Keratinocyte (primary cell): ENCODE measurements around a stretch of chr3.

CAGE:
- cytosol, long polyA minus RNA = no peak
- cytosol, long polyA plus RNA = no peak
- long polyA plus RNA = no peak
- nucleus, long polyA minus RNA = no peak
- nucleus, long polyA plus RNA = no peak
Measured at GRCh38 chr3:170227008-170227764, 5.0 kb downstream of the PRKCI start.

DNA sequence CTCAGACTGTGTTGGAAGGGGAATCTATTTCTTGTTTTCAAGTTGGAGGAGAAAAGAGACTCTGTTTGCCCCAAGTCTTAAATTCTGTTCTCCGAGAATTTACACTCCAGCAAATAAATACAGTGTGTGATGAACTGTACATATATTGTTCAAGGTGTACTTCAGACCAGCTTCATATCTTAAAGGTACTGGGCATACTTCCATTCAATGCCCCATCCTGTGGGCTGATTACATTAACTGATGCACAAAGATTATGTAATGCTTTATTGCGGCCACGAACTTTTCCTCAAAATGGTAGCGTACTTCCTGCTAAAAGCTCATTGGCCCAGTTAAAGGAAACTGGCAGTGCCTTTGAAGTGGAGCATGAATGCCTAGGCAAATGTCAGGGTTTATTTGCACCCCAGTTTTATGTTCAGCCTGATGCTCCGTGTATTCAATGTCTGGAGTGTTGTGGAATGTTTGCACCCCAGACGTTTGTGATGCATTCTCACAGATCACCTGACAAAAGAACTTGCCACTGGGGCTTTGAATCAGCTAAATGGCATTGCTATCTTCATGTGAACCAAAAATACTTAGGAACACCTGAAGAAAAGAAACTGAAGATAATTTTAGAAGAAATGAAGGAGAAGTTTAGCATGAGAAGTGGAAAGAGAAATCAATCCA, 3.4 kb downstream of the SKIL start:
CAGE:
- cytosol, long polyA minus RNA = no peak
- cytosol, long polyA plus RNA = no peak
- long polyA plus RNA = no peak
- nucleus, long polyA minus RNA = no peak
- nucleus, long polyA plus RNA = no peak

GRCh38 chr3:170978430-170978804, 48.1 kb downstream of the SLC2A2 start:
CAGE:
- cytosol, long polyA minus RNA = no peak
- cytosol, long polyA plus RNA = no peak
- long polyA plus RNA = no peak
- nucleus, long polyA minus RNA = no peak
- nucleus, long polyA plus RNA = no peak

DNA sequence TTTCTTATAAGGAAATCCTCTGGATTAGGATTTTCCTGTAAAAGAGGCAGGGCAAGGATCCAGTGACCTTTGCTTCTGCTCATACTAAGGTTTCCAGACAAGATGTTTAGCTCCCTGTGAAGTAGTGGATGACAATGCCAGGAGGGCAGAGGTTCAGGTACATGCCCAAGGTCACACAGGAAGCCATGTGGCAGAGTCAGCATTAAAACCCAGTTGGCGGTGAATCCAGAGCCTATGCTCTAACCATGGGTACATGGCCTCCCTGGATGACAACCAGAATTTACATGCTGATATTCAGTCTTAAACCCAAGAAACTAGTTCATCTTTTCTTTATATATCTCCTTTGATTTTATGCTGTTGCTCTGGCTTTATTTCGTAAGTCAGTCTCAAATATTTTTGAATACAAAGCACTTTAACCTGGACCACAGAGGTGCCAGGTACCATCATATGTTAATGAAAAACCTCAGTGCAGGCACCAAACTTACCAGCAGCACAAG, 27.9 kb downstream of the SLC2A2 start:
CAGE:
- cytosol, long polyA minus RNA = no peak
- cytosol, long polyA plus RNA = no peak
- long polyA plus RNA = no peak
- nucleus, long polyA minus RNA = no peak
- nucleus, long polyA plus RNA = no peak

CAGE:
- cytosol, long polyA minus RNA = start-site peak on the minus strand at chr3:171101501-171101585, 12 reads
- cytosol, long polyA plus RNA = no peak
- long polyA plus RNA = no peak
- nucleus, long polyA minus RNA = no peak
- nucleus, long polyA plus RNA = no peak
Measured at GRCh38 chr3:171101422-171101983, 75.0 kb upstream of the SLC2A2 start.

GRCh38 chr3:171768851-171769783, 41.2 kb downstream of the PLD1 start:
CAGE:
- cytosol, long polyA minus RNA = no peak
- cytosol, long polyA plus RNA = no peak
- long polyA plus RNA = no peak
- nucleus, long polyA minus RNA = no peak
- nucleus, long polyA plus RNA = no peak

CAGE:
- cytosol, long polyA minus RNA = no peak
- cytosol, long polyA plus RNA = no peak
- long polyA plus RNA = no peak
- nucleus, long polyA minus RNA = no peak
- nucleus, long polyA plus RNA = no peak
Measured at GRCh38 chr3:171792387-171793129, 17.7 kb downstream of the PLD1 start.

GRCh38 chr3:171825210-171825874, 15.1 kb upstream of the PLD1 start:
CAGE:
- cytosol, long polyA minus RNA = no peak
- cytosol, long polyA plus RNA = no peak
- long polyA plus RNA = no peak
- nucleus, long polyA minus RNA = no peak
- nucleus, long polyA plus RNA = no peak

DNA sequence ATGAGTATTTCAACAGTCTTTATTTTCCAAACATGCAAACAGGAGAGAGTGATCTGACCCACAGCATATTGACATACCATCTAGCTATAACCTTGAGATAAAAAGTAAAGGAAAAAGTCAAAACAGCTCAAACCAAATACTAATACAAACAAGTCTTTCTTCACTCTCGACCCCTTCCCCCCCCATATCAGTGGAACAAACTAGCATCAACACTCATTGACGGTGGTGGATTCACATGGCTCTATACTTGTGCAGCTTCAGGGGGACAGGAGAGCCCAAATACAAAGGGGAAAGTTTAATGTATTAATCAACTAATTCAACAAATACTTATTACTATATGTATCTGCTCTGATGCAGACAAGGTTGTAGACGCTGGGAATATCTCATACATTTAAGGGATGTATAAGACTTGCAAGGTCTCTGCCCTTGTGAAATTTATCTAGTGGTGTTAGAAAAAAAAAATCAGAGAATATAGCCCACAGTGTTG, 1.8 kb upstream of the TMEM212 start:
CAGE:
- cytosol, long polyA minus RNA = no peak
- cytosol, long polyA plus RNA = no peak
- long polyA plus RNA = no peak
- nucleus, long polyA minus RNA = no peak
- nucleus, long polyA plus RNA = no peak

DNA sequence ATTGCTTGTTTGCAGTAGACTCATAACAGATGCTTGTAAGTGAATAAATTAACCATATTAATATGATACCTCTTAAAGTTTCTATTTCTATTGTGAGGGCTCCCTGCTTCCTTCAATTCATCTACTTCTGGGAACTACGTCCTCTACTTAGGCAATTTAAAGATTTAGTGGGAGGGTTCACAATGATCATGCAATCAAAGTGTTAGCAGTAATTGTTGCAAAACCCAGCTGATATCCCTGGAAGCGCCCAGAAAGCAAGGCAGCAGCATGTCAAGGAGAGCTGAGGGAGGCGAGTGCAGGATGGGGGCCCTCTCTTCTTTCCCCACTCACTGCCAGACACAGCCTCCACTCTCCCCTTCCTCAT, 6.4 kb downstream of the TMEM212 start:
CAGE:
- cytosol, long polyA minus RNA = no peak
- cytosol, long polyA plus RNA = no peak
- long polyA plus RNA = no peak
- nucleus, long polyA minus RNA = no peak
- nucleus, long polyA plus RNA = no peak

GRCh38 chr3:171959423-171960310, 79.7 kb upstream of the FNDC3B start:
CAGE:
- cytosol, long polyA minus RNA = no peak
- cytosol, long polyA plus RNA = no peak
- long polyA plus RNA = no peak
- nucleus, long polyA minus RNA = no peak
- nucleus, long polyA plus RNA = no peak

DNA sequence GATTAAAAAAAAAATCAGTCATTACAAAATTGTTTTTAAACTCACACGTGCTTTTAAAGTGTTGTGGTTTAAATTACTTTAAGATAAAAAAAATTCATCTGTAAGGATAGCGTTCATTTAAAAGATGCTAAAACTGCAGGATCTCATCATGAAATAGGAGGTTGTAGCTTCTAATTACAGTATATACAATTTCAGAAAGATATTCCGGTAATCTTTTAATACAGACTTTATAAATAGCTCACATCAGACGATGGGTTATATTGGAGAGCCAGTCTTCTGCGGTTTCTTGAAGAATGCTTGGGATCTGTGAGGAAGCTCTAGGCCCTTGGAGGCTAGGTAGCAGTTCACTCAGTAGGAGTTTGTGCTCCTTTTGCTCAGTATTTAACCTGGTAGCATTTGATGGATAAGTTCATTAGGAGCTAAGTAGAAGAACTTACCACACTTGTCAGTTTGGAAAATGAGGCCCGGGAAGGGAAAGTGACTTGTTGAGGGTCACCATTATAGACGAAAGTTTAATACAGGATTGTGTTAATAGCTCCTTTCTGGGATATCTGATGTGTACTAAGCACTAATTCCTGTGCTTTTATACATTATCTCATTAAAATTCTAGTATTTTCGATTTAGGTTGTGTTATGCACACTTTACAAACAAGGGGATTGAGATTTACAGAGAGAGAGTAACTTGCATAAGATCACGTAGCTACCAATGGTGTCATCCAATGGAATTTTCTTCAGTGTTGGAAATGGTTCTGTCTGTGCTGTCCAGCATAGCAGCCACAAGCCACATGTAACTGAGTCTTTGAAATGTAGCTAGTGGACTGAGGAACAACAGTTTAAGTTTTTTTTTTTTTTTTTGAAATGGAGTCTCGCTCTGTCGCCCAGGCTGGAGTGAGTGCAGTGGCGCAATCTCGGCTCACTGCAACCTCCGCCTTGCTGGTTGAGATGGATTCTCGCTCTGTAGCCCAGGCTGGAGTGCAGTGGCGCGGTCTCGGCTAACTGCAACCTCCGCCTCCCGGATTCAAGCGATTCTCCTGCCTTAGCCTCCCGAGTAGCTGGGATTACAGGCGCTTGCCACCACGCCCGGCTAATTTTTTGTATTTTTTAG, 3.0 kb downstream of the FNDC3B start:
CAGE:
- cytosol, long polyA minus RNA = no peak
- cytosol, long polyA plus RNA = no peak
- long polyA plus RNA = no peak
- nucleus, long polyA minus RNA = no peak
- nucleus, long polyA plus RNA = no peak

DNA sequence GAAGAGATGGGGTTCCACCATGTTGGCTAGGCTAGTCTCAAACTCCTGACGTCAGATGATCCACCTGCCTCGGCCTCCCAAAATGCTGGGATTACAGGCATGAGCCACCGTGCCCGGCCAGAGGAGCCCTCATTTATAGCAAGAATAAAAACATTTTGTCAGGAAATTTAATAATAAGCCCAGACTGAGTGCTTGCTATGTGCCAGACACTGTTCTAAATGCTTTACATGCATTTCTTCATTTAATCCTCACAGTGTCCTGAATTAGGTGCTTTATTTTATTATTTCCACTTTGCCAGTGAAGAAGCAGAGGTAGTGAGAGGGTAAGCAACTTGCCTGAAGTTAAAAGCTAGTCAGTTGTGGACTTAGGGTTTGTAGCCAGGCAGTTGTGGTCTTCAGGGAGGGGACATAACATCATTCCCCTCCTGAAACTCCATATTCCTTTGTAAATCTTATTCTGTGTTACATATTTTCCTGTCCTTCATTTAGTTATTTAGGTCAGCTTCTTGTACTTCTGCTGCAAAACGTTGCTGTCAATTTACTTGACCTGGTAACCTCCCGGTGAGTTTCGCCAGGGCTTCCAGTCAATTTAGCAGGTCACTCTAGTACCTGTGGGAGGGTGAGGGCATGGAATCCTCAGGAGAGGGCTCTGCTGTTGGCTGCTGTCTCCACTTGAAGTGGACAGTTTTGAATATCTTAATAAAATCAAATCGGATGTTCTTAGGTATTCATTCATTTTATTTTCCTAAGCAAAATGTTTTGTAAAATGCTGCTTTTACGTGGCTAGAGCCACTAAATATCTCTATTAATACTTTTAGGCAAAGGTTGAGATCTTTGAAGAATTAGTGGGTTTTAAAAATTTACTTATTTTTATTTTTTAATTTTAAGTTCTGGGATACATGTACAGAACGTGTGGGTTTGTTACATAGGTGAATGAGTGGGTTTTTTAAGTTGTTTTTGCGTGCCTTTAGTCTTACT, 29.5 kb downstream of the FNDC3B start:
CAGE:
- cytosol, long polyA minus RNA = no peak
- cytosol, long polyA plus RNA = no peak
- long polyA plus RNA = no peak
- nucleus, long polyA minus RNA = no peak
- nucleus, long polyA plus RNA = no peak

DNA sequence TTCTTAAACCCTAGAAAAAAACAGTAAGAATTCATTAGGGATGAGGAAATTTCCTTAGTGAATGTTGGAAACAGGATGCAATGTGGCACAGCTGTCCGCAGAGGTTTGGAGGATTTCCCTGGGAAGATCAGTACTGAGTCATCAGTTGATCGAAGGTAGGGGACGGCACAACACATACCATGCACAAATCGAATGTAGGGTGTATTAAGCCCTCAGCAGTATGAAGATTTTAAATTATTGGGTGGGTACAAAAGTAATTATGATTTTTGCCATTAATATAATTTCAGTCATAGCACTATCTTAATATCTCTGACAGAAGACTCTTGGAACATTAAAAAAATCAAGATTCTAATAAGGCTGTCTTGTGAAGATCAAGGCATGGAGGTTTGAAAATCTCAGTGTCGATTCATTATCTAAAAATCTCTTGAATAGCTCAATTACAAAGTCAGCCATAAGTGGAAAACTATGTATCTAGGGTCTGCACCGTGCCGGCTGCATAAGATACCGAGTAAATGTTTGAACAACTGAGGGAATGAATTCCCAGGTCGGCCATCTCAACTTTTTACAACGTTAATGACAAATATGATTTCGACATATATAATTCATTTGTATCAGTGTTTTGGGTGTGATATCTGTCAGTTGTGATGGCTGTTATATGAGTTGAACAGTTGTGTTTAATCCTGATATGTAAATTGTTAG, 50.1 kb downstream of the FNDC3B start:
CAGE:
- cytosol, long polyA minus RNA = no peak
- cytosol, long polyA plus RNA = no peak
- long polyA plus RNA = no peak
- nucleus, long polyA minus RNA = no peak
- nucleus, long polyA plus RNA = no peak

GRCh38 chr3:172096869-172097455, 57.6 kb downstream of the FNDC3B start:
CAGE:
- cytosol, long polyA minus RNA = no peak
- cytosol, long polyA plus RNA = no peak
- long polyA plus RNA = no peak
- nucleus, long polyA minus RNA = no peak
- nucleus, long polyA plus RNA = no peak

GRCh38 chr3:172201011-172201689, 161.8 kb downstream of the FNDC3B start:
CAGE:
- cytosol, long polyA minus RNA = no peak
- cytosol, long polyA plus RNA = no peak
- long polyA plus RNA = no peak
- nucleus, long polyA minus RNA = start-site peak on the minus strand at chr3:172201526-172201536, 12 reads
- nucleus, long polyA plus RNA = no peak

CAGE:
- cytosol, long polyA minus RNA = no peak
- cytosol, long polyA plus RNA = no peak
- long polyA plus RNA = no peak
- nucleus, long polyA minus RNA = no peak
- nucleus, long polyA plus RNA = no peak
Measured at GRCh38 chr3:172322628-172323074, 125.6 kb downstream of the GHSR start.

DNA sequence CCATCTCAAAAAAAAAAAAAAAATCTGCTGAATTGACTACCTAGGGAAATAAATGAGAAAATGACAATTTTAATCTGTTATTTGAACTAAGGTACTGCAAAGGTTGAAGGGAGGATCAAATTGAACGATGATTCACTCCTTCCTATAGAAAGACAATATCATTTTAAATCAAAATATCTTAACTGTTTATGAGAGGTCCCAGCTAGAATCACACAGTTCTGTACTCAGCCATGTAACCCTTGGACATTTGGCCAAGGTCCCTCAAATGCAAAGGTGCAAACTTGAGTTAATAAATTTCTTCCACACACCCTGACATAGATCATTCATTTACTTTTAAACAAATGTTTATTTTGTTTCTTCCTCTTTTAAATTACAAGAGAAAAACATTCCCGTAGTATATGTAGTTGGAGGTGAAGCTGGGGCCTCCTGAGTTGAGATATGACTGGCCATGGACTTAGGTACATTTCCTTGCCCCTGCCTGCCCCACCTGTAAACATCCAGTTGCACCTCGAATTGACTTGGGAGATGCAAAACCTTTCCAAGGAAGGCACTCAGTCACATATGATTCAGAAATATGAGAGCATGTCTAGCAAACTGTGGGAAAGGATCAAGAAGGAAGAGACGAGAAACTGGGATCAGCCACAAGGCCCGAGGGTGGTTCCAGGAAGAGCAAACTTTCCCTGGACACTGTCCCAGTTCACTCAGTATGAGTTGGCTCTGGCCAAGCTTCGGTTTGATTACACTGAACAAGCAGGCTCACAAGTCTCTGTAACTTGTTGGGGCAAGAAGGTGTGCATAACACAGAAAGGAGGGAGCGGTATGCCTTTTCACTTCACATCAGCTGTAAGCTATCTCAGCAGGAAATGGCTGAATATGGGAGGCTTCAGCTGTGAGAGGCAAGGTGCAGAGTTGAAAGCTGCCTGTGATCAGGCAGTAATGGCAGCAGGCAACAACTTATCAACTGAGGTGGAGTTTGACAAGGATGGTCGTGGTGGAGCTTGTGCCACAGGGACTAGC, 6.7 kb downstream of the TNFSF10 start:
CAGE:
- cytosol, long polyA minus RNA = no peak
- cytosol, long polyA plus RNA = no peak
- long polyA plus RNA = no peak
- nucleus, long polyA minus RNA = no peak
- nucleus, long polyA plus RNA = no peak

GRCh38 chr3:172592121-172592692, 69.0 kb upstream of the TNFSF10 start:
CAGE:
- cytosol, long polyA minus RNA = no peak
- cytosol, long polyA plus RNA = no peak
- long polyA plus RNA = no peak
- nucleus, long polyA minus RNA = no peak
- nucleus, long polyA plus RNA = no peak

DNA sequence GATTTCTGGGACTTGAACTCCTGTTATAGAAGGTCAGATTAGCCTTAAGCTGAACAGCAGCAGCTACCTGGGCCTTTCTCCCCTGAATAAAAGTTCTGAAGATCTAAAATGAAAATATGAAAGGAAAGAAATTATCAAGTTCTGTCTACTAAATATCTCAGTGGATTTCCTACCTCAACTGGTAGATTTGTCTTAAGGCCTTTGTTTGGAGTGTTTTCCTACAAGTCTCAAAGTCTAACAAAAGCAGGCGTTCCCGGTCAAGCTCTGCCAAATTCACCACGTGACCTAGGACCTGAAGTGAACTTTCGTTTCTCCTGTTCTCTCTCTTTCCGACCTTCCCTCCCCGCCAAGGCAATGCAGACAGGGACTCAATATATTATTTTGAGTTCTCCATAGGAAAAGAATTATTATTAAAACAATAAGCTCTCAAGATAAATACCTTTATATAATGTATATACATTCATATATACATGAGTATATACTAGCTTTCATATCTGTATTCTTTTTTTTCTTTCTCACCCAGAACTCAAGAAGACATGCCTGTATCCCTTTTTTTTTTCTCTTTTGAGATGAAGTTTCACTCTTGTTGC, 71.3 kb upstream of the TNFSF10 start:
CAGE:
- cytosol, long polyA minus RNA = no peak
- cytosol, long polyA plus RNA = no peak
- long polyA plus RNA = no peak
- nucleus, long polyA minus RNA = no peak
- nucleus, long polyA plus RNA = no peak